AG09319 (cell line): ENCODE results near the gene UBE2D3.

GRCh38 chr4:99945724-99946345 lies 583 bp downstream of the DNAJB14 start:
- RRBS = under 1% methylated on average over 11 of the region's 24 CpGs

GRCh38 chr4:100342847-100343123 lies 152.5 kb upstream of the DDIT4L start:
- RRBS = no CpG with 5 or more reads among the region's 1 CpG

- RRBS = no CpG with 5 or more reads among the region's 5 CpGs
Observed at GRCh38 chr4:101020826-101021411, 326.4 kb downstream of the PPP3CA start.

GRCh38 chr4:101021766-101022177 lies 325.6 kb downstream of the PPP3CA start:
- RRBS = no CpG with 5 or more reads among the region's 3 CpGs

- RRBS = no CpG with 5 or more reads among the region's 5 CpGs
Observed at GRCh38 chr4:101040372-101040984, 306.8 kb downstream of the PPP3CA start.

- RRBS = no CpG with 5 or more reads among the region's 7 CpGs
Observed at GRCh38 chr4:101283398-101284164, 63.7 kb downstream of the PPP3CA start.

DNA sequence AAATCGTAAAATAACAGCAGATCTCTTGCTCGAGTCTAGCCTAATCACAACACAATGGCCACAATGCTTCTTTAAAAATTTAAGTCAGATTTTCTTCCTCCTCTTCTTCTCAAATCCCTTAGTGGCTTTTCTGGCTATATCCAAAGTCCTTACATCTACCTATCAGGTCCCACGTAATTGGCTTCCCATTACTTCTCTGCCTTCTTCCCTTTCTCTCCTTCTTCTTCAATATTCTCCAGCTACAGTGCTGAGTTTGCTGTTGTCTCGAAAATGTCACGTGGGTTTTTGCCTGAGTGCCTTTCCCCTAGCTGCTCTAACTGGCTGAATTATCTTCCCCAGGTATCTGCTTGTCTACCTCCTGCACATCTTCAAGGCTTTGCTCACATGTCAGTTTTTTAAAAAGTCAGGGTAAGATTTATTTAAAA lies 90.9 kb upstream of the BANK1 start:
- RRBS = no CpG with 5 or more reads among the region's 5 CpGs

GRCh38 chr4:101813491-101814125 lies 23.1 kb downstream of the BANK1 start:
- RRBS = no CpG with 5 or more reads among the region's 6 CpGs

DNA sequence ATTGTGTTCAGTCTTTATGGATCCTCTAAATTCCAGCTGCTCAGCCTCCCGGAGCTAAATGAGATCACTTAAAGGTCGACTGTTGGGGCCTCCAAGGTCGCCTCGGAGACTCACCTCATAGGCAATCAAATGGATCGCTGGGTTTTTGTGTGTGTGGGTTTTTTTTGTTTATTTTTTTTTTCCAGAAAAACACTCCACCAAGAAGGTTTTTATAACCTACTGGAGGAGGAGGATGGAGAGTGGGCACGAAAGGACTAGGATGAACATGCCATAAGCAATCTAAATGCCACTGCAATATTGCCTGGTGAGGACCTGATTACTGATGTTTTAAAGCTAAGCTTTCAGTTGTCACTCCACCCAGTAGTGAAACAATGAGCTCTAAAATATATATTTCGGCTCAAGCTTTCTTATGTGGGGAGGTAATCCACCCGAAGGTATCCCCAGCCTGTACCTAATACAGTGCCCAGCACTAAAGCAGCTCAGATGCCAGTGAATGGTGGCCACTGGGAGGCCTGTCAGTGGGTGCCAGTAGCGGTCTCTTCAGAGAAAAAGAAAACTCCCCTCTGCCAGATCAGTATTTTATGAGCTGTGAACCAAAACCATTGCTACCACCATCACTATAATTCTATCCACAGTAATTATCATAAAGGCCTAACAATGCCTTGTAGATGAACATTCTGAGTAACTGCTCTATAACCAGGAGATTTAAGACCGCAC lies 983 bp upstream of the NFKB1 start:
- RRBS = 80% methylated on average over 1 of the region's 10 CpGs

DNA sequence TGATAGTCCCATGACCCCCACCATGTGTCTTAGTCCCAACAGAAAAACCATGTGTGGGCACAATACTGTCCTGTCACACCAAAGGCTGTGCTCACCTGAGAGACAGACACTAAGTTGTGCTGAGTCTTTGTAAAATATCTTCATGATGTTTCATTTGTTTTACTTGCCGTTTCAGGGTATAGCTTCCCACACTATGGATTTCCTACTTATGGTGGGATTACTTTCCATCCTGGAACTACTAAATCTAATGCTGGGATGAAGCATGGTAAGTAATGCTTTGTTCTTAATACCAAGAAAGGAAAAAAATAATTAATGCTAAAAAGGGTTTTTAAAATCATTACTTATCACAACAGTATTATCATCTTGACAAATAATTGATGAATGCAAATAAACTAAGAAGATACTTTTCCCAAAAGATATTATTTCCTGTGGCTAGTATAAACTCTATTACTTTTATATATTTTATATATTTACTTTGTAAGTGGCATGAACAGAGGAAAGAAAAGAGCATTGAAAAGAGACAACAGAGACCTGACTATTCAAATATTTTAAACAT lies 93.6 kb downstream of the NFKB1 start:
- RRBS = no CpG with 5 or more reads among the region's 1 CpG

DNA sequence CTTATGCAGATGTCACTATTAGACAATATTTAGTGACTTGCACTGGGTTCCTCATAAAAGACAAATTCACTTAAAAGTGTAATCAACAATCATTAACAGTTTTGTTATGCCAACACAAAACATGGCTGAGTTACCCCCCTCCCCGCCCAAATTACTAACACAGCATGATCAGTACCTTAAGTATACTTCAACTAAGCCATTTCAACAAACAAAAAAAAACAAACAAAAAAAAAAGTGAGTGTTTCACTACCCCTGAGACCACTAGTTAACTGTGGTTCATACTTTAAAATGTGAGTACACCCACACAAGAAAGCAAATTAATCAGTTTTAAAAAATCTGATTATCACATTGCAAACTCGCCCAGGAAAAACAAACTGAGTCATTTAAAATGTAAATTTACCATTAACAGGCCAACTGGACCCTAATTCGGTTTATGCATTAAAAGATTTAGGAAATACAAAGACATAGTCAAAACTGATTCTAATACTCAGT lies 32.9 kb downstream of the UBE2D3 start:
- RRBS = no CpG with 5 or more reads among the region's 3 CpGs

DNA sequence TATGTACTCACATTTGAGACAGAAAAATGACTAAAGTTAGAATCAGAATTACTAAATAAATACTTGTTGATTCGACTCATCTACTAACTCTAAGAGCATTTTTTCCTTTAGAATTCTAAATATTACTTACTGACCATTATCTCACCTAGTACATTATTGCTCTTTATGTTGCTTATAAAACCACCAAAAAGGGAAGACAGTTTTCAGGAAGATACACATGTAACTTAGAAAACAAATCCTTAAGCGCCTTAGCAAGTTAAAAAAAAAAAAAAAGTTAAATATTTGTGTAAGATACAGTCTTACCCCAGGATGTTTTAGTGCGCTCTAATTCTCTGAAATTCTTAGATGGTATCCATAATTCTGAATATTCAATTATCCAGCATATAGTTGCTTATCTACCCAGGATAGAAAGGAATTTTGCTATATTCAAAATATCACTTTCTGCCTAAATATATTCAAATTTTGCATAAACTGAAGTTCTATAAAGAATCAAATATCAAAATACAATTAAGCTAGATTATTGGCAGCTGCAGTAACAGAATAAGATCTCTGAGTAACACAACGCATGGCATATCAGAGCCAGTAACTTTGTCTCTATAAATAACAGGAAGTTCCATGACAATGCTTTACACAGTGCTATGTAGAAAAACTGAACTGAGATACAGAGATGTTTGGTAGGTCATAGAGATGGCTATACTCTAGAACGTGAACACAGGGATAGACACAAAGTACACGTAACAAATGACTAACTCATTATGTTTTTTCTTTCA lies 18.4 kb downstream of the UBE2D3 start:
- RRBS = no CpG with 5 or more reads among the region's 6 CpGs

GRCh38 chr4:102827376-102828216 lies at the start of gene UBE2D3:
UBE2D3 (minus strand) TSS chr4:102827551.
- RRBS = under 1% methylated on average over 16 of the region's 67 CpGs

DNA sequence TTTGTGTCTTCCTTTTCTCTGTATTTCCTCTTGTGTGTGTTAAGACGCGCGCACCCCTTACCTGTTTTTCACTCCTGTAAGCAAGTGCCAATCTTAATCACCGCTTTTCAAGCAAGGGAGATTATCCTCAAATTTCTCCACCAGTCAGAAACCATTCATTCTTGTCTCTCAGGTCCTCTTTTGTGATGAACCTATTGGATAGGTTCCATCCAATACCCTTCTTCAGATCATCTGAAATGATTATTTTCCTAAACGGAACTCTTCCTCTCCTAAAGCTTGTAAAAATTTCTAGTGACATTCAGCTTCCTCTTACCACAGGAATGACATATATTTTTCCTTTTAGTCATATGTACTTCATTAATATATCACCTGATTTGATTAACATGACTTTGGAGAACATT lies 526 bp upstream of the SLC9B2 start:
- RRBS = no CpG with 5 or more reads among the region's 5 CpGs

- RRBS = no CpG with 5 or more reads among the region's 3 CpGs
Observed at GRCh38 chr4:103099170-103099429, 534 bp downstream of the BDH2 start.

GRCh38 chr4:105158673-105159212 lies 12.1 kb downstream of the TET2 start:
- RRBS = no CpG with 5 or more reads among the region's 9 CpGs

- RRBS = no CpG with 5 or more reads among the region's 6 CpGs
Observed at GRCh38 chr4:105470791-105471520, 2.9 kb downstream of the PPA2 start.

DNA sequence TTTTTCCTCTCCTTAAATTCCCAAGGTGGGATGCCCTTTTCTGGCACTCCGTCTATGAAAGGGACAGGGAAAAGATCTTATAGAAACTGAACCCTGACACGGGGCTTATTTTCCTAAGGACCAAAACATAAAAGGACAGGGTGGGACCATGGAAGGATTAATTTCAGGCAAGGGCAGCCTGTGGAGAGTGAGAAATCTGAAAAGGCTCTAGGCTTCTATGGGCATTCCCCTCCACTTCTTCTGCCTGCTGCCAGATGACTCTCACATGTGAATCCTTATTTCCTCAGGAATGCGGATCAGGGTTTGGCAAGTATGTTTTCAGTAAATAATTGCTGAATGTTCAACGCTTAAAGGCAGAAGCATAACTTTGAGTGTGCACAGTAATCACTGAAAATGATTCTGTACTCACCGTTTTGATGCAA lies 625 bp upstream of the ARHGEF38 start:
- RRBS = no CpG with 5 or more reads among the region's 5 CpGs

- RRBS = no CpG with 5 or more reads among the region's 3 CpGs
Observed at GRCh38 chr4:105601178-105601861, 48.9 kb downstream of the ARHGEF38 start.